Cardiac muscle cell (in vitro differentiated cells and primary cell): ENCODE results near the gene PLCB3.

GRCh38 chr11:63993644-63993935 lies 7.4 kb downstream of the OTUB1 start:
- RAMPAGE, long total RNA = no peak
- RRBS = no CpG with 5 or more reads among the region's 6 CpGs

DNA sequence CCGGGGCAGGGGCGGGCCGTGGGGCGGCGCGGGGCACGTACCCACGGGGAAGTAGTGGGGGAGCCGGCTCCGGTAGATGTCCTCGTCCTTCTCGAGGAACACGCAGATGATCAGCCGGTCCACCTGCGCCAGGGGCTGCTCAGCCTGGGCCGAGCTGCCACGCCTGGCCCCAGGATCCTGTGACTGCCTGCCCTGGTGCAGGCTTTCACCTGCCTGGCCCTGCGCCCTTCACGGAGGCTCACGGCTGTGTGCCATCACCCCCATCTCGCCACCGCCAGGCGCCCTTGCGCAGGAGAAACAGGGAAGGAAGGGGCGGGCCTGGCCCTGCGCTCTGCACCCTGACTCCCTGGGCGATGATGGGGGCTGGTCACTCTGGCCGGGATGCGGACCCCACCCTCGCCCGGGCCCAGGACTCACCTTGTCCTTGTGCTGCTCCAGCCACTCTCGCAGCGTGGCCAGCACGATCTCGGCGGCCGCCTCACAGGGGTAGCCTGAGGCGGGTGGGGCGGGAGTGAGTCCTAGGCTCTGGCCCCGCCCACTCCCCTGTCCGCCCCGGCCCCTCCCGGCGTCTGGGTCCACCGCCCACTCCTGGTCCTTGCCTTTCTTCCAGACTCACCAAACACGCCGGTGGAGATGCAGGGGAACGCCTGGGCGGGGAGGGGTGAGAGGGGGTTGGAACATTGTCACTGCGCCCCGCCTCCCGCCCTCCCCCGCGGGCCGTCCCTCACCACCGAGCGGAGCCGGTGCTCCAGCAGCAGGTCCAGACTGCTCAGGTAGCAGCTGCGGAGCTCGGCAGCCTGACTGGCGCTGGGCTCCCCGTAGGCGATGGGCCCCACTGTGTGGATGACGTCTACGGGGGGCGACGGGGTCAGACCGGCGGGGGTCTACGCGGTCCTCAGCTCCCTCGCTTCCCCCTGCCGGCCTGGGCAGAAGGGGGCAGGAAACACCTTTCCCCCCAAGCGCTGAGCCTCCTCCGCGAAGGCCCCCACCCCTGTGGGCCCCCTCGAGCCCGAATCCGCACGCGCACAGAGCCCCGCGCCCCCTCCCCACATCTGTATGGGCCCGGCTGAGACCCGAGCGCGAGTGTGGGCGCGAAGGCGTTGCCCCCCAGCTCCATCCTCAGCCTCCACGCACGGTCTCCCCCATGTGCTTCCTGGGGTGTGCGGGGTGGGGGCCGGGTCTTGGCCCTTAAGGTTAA lies 13.1 kb downstream of the OTUB1 start:
- RAMPAGE, long total RNA = no peak
- RRBS = 18% methylated on average over 36 of the region's 94 CpGs

DNA sequence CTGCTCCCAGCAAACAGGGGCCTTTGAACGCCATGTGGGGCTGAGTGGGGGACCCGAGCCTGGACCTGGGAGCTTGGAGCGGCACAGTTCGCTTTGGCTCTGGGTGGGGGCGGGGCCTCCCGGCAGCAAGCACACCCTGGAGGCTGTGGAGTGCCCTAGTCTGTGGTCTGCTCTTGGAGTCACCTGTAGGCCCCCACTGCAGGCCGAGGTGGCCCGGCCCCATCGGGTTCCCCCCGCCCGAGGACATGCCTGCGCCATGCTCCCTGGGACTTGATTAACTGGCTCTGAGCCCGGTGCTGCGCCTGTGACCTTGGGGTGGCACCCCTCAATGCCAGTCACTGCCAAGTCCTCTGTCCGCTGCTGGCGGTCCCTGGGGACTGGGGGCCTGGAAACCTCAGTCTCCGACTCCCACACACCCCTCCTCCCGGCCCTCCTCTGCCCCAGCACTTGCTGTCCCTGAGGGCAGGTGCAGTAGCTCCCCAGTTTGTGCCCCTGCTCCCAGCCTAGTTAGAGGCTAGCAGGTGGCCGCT lies 16.7 kb upstream of the FLRT1 start:
- RAMPAGE, long total RNA = no peak
- RRBS = 63% methylated on average over 7 of the region's 19 CpGs

- RAMPAGE, long total RNA = no peak
- RRBS = no CpG with 5 or more reads among the region's 12 CpGs
Observed at GRCh38 chr11:64115161-64115769, 50.6 kb downstream of the MACROD1 start.

- RAMPAGE, long total RNA = no peak
- RRBS = 2% methylated on average over 14 of the region's 64 CpGs
Observed at GRCh38 chr11:64234753-64235760, 673 bp downstream of the VEGFB start.

GRCh38 chr11:64244985-64246019 lies 1.4 kb downstream of the PPP1R14B start:
- RAMPAGE, long total RNA = no peak
- RRBS = 37% methylated on average over 5 of the region's 19 CpGs

- RAMPAGE, long total RNA = no peak
- RRBS = 2% methylated on average over 44 of the region's 84 CpGs
Observed at GRCh38 chr11:64251248-64252121, at the start of gene PLCB3. TSS of gene PLCB3 (plus strand) at chr11:64251530.

DNA sequence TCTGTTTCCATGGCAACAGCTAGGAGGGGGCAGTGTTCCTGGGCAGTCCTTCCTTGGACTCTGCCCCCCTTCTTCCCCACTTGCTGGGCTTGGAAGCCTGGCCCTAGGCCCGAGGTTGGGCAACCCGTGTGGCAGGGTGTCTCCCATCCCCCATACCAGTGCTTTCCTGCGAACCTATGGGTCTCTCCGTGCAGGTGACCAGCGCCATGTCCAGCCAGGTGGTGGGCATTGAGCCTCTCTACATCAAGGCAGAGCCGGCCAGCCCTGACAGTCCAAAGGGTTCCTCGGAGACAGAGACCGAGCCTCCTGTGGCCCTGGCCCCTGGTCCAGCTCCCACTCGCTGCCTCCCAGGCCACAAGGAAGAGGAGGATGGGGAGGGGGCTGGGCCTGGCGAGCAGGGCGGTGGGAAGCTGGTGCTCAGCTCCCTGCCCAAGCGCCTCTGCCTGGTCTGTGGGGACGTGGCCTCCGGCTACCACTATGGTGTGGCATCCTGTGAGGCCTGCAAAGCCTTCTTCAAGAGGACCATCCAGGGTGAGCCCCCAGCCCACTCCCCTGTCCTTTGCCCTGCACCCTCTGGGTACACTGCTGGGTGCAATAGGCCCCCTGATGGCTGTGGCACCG lies 1.8 kb downstream of the ESRRA start:
- RAMPAGE, long total RNA = no peak
- RRBS = no CpG with 5 or more reads among the region's 15 CpGs

DNA sequence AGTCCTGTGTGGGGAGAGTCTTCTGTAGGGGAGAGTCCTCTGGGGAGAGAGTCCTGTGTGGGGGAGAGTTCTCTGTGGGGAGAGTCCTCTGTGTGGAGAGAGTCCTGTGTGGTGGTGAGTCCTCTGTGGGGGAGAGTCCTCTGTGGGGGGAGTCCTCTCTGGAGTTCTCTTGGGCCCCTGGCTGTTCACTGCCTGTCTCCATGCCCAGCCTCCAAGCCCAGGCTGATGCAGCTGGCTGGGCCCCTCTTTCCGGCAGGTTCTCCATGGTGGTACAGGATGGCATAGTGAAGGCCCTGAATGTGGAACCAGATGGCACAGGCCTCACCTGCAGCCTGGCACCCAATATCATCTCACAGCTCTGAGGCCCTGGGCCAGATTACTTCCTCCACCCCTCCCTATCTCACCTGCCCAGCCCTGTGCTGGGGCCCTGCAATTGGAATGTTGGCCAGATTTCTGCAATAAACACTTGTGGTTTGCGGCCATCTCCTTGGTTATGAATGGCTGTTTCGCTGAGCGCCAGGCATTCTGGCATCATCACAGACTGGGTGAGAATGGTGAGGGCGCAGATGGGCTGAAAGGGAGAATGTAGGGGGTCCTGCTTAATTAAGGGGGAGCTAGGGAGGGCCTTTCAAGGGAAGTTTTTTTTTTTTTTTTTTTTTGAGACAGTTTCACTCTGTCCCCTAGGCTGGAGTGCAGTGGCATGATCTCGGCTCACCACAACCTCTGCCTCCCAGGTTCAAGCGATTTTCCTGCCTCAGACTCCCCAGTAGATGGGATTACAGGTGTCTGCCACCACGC lies 3.6 kb downstream of the PRDX5 start:
- RAMPAGE, long total RNA = no peak
- RRBS = no CpG with 5 or more reads among the region's 8 CpGs

DNA sequence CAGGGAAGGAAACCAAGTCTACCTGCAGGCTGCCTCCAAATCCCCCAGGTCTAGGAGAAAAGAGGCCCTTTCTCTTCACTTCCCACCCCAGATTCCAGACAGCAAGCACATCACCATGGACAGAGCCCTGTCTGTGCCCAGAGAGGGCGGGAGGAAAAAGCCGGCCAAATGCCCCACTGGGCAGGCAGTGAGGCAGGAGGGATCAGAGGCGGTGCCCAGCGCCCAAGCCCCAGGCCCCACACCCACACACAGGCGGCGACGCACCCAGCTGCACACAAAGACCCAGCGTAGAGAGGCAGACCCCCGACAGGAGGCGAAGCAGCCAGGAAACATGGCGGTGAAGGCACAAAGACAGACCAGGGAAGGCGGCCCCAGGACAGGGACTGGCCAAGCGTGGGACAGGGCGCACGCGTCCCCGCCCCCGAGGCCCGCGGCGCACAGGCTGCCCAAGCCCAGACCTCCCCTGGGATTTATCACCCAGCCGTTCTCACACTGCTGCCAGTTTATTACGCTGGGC lies 46.8 kb downstream of the SLC22A12 start:
- RAMPAGE, long total RNA = no peak
- RRBS = no CpG with 5 or more reads among the region's 23 CpGs

- RAMPAGE, long total RNA = no peak
- RRBS = 3% methylated on average over 34 of the region's 98 CpGs
Observed at GRCh38 chr11:64642899-64644259, 52.4 kb downstream of the SLC22A12 start.

GRCh38 chr11:64675831-64676284 lies 47.1 kb downstream of the NRXN2 start:
- RAMPAGE, long total RNA = no peak
- RRBS = no CpG with 5 or more reads among the region's 11 CpGs

GRCh38 chr11:64729676-64730120 lies 6.7 kb upstream of the NRXN2 start:
- RAMPAGE, long total RNA = no peak
- RRBS = 7% methylated on average over 4 of the region's 15 CpGs

DNA sequence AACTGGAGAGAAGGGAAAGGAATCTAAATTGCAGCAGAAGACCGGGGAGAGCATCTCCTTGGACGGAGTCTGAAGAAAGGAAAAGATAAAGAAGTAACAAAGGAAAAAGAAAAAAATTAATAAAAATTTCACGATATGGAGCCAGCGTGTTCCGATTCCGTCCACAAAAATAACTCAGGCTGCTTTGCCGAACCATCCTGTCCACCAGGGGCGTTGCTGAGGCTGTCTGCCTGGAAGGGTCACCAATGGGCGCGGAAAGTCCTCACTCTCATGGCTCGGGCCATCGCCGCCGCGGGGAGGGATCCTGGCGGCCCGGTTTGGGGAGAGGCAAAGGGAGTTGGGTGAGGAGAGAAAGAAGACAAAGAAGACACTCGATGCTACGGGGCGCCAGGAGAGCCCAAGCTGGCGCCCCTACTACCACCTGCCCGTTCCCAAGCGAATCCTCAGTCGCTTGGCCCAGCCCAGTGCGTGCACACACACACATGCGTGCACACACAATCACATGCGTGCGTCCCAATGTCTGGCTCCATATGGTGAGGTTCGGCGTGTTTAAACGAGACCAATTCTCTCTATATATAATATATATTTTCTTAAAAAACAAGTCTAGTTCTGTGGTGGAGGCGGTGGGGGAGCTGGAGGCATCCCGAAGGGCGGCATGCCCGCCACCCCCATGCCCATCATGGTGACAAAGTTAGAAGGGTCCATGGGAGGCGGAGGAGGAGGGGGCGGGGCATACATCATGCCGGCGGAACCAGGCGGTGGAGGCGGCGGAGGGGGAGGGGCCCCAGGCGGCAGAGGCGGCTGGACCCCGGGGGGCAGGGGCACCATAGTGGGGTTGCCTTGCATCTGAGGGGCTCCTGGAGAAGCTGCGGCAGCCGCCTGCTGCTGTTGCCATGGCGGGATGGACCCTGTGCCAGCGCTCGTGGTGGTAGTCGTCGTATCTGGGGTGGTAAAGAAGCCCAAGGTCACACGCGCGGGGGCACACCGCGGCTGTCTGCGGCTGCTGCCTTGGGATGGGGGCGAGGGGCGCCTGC lies 5.8 kb upstream of the PYGM start:
- RAMPAGE, long total RNA = no peak
- RRBS = 74% methylated on average over 8 of the region's 60 CpGs

GRCh38 chr11:64802229-64802770 lies 714 bp downstream of the MAP4K2 start:
- RAMPAGE, long total RNA = no peak
- RRBS = no CpG with 5 or more reads among the region's 9 CpGs

DNA sequence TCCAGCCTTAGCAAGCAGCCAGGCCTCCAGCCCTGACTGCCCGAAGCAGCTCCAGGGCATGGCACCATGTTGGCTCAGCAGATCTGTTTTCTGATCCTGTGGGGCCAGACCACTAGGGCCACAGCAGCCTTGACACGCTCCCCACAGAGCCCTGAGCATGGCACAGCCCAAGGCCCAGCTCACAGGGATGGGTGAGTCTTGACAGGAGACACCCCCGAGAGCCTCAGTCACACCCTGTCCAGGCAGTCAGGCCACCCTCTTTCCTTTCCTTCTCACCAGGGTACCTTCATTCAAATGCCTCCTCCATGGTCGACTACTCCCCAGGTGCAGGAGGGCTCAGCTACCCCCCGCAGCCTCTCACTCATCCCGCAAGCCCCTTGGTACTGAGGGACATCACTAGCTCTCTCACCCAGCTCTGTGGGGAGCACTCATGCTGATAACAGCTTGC lies 3.8 kb upstream of the CDC42BPG start:
- RAMPAGE, long total RNA = no peak
- RRBS = no CpG with 5 or more reads among the region's 6 CpGs

- RAMPAGE, long total RNA = no peak
- RRBS = no CpG with 5 or more reads among the region's 16 CpGs
Observed at GRCh38 chr11:64849214-64850034, 5.0 kb upstream of the CDC42BPG start.

GRCh38 chr11:64864875-64865571 lies 13.4 kb downstream of the EHD1 start:
- RAMPAGE, long total RNA = no peak
- RRBS = 67% methylated on average over 7 of the region's 14 CpGs

DNA sequence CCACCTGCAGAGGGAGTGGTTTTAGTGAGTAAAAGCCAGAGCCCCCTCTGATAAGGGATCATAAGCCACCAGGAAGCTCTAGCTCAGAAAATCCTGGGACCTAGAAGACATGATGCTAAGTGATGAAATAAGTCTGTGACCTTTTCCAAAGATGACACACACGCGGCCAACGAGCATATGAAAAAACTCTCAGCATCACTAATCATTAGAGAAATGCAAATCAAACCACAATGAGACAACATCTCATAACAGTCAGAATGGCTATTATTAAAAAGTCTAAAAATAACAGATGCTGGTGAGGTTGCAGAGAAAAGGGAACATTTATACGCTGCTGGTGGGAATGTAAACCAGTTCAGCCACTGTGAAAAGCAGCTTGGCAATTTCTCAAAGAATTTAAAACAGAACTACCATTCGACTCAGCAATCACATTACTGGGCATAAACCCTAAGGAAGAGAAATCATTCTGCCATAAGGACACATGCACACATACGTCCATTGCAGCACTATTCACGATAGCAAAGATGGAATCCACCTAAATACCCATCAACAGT lies 12.8 kb downstream of the EHD1 start:
- RAMPAGE, long total RNA = no peak
- RRBS = no CpG with 5 or more reads among the region's 7 CpGs

DNA sequence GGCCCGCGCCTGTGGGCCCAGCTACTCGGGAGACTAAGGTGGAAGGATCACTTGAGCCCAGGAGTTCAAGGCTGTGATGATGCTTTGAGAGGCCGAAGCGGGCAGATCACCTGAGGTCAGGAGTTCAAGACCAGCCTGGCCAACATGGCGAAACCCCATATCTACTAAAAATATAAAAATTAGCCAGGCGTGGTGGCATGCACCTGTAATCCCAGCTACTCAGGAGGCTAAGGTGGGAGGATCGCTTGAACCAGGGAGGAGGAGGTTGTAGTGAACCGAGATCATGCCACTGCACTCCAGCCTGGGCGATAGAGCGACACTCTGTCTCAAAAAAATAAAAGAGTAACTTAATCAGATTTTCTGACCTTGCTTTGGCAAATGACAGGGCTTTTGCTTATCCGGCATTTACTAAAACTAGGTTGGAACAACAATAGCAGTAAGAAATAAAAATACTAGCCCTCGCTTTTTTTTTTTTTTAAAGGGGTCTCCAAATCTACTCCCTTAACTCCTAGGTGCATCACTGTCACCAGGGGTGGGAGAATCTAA lies 6.2 kb downstream of the EHD1 start:
- RAMPAGE, long total RNA = no peak
- RRBS = no CpG with 5 or more reads among the region's 13 CpGs